Skin of body (tissue), 2 donors: Measurements from ENCODE around the genes RANBP3, ACSBG2 and TNFSF14.

GRCh38 chr19:5718364-5718988, 1.5 kb downstream of the LONP1 start:
- RAMPAGE, long total RNA: no peak

GRCh38 chr19:5802211-5802701, 2.6 kb upstream of the NRTN start:
- RAMPAGE, long total RNA: no peak

- RAMPAGE, long total RNA: no peak
Measured at GRCh38 chr19:5827514-5828461, 11.7 kb downstream of the FUT6 start.

GRCh38 chr19:5966056-5966775, 11.7 kb downstream of the RANBP3 start:
- RAMPAGE, long total RNA: no peak

- RAMPAGE, long total RNA: no peak
Measured at GRCh38 chr19:5977039-5977485, 878 bp downstream of the RANBP3 start.

DNA sequence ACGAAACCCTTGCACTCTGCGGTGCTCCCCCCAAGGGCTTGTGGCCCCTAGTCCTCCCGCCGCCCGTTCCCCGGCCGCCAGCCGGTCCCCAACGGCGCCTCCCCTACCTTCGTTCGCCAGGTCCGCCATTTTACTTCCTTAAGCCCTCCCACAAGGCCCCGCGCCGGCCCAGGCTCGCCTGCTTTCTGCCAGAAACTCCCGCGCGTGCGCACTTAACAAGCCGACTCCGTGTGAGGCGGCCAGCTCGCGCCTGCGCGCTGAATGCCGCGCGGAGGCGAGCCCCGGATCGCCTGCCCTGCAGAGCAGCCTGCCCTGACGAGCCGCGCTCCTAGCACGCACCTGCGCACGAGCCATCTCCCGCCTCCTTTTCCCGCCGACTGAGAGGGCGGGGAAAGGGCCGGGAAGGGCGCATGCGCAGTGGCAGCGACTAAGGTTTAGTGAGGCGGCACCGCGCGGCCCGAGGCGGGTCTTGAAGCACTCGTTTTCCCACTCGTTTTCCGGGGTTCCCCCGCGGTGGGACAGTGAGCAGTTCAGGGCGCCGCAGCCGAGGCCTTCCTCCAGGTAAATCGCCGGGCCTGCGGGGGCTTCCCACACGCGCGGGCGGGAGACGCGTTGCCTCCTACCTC, at the start of gene RANBP3:
TSS of gene RANBP3 (minus strand) at position 187 of the 626 bp plus-strand sequence.
- RAMPAGE, long total RNA: no peak

DNA sequence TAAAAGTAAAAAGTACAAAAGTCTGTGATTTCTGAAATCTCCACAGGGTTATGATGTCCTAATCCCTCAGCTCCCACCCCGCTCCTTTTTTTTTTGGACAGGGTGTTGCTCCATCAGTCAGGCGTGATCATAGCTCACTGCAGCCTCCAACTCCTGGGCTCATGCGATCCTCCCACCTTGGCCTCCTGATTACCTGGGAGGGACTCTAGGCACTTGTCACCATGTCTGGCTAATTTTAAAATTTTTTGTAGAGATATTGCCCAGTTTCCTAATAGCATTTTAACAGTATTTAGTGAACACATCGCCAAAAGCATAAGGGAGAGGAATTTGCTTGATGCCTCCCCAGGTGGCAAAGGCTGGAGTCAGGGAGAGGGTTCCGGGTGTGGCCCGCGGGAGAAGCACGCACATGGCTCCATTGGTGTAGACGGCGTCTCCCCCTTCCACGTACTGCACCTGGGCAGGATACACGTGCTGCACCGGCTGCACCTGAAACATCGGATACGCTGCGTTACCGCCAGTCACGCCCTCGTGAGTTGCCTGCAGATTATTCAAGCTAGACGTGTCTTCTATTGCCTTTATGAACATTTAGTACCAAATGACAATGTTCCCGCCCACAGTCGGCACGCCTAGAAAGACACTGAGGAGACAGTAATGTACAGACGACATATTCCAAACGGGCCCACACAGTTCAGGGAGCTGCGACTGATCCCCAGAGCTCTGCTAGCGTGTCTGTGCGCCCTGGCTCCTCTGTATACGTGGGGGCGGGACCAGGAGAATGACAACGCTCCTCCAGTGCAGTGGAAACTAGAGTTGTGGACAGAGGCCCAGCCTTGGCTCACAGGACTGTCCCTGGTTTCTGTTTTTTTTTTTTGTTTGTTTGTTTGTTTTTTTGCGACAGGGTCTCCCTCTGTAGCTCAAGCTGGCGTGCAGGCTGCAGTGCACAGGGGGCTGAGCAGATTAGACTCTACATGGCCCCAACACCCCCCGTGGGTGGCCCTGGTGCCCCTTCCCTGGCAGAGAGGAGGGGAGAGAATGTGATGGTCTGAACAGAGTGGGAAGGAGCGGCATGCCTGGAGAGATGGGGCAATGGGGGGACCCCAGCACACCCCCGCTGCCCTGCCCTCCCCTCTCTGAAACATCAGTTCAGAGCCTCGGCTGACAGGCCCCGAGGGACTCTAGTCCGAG, 64.1 kb upstream of the RANBP3 start:
- RAMPAGE, long total RNA: no peak

GRCh38 chr19:6056159-6056721, 54.1 kb downstream of the RFX2 start:
- RAMPAGE, long total RNA: no peak

DNA sequence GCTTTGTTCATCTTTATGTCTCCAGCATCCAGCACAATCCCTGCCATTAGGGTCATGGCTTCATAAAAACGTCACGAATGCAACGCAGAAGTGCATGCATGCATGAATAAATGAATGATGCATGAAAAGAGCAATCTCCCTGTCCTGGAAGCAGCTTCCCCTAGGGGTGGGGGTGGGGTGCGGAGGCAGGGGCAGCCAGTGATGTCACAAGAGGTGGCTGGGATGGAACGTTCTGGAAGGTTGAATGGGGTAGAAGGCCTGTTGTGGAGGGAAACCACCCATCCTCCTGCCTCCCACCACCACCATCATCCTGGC, at the start of gene ACSBG2:
TSS of gene ACSBG2 (plus strand) at position 243 of the 315 bp plus-strand sequence.
- RAMPAGE, long total RNA: no peak

GRCh38 chr19:6161007-6161464, 25.6 kb downstream of the ACSBG2 start:
- RAMPAGE, long total RNA: no peak

DNA sequence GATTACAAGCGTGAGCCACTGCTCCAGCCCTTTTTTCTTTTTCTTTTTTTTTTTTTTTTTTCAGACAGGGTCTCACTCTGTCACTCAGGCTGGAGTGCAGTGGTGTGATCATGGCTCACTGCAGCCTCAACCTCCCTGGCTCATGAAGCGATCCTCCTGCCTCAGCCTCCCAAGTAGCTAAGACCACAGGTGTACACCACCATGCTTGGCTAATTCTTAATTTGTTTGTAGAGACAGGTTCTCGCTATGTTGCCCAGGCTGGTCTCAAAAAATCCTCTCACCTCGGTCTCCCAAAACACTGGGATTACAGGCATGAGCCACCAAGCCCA, 21.3 kb upstream of the MLLT1 start:
- RAMPAGE, long total RNA: no peak

- RAMPAGE, long total RNA: no peak
Measured at GRCh38 chr19:6373404-6373774, 795 bp downstream of the ALKBH7 start.

GRCh38 chr19:6392353-6392832, 571 bp downstream of the GTF2F1 start:
- RAMPAGE, long total RNA: no peak

DNA sequence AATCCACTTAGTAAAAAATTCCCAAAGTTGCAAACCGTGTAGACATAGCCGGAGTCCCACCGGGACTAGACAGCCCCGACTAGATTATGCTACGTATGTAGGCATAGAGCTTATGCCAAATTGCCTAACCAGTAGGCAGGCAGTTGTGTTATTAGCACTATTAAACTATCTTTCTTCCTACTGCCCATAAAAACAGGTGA, 9.7 kb upstream of the CD70 start:
- RAMPAGE, long total RNA: no peak

DNA sequence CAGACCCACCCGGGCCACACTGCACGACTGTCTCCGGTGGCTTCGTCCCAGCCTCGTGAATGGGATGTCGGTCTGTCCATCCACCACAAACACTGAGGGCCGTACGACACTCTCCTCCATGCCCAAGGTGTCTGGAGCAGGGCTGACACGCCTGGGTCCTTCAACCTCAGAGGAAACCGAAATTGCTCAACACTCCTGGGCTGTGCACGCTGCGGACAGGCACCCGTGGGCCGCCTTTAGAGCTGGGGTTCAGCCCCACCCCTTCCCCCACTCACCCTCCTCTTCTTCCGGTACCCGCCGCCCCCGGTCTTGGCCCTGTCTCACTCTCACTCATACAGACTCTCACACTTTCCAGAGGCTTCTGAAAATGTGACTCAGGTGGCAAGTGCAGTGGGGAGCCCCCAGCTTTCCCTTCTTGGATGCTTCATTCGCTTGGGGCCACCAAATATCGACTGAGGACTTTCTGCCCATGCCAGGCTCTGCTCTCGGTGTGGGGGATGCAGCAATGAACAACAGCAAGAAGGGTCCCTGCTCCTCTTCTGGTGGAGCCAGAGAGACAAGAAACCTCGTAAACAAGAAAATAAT, at the start of gene TNFSF14:
TSS of gene TNFSF14 (minus strand) at position 211 of the 585 bp plus-strand sequence.
- RAMPAGE, long total RNA: no peak

GRCh38 chr19:6677610-6678878, 8.1 kb upstream of the TNFSF14 start:
- RAMPAGE, long total RNA: no peak

- RAMPAGE, long total RNA: no peak
Measured at GRCh38 chr19:6679914-6680779, 10.2 kb upstream of the TNFSF14 start.

DNA sequence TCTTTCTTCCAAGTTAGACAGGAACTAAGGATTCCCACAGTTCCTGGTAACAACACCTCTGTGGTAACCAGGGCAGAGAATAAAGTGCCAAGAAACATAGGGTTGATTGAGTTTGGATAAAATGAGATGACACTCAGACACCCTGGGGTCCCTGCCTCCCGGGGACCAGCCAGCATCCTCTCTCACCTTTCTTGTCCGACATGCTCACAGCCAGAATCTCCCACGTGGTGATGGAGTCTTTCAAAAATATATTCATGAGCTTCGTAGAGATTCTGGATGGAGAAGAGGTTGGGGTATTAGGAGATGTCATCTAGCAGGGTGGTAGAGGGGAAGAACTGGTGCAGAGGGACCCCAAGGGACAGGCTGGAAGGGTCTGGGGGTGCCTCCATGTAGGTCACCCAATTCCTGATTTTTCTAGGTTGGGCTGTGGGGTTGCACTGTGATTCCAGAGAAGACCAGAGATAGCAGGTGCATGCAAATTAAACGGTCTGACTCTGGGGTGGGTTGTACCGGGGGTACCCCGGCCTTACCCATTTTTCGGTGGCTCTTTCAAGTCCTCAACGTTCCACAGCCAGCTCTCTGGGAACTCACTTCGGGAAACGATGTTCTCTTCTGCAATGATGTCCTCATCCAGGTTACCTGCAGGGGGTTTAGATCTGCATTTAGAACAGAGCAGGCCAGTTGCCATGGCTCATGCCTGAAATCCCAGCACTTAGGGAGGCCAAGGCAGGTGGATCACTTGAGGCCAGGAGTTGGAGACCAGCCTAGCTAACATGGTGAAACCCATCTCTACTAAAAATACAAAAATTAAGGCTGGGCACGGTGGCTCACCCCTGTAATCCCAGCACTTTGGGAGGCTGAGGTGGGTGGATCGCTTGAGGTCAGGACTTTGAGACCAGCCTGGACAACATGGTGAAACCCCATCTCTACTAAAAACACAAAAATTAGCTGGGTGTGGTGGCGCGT, 18.2 kb downstream of the C3 start:
- RAMPAGE, long total RNA: no peak

GRCh38 chr19:6706793-6707337, 13.6 kb downstream of the C3 start:
- RAMPAGE, long total RNA: no peak

DNA sequence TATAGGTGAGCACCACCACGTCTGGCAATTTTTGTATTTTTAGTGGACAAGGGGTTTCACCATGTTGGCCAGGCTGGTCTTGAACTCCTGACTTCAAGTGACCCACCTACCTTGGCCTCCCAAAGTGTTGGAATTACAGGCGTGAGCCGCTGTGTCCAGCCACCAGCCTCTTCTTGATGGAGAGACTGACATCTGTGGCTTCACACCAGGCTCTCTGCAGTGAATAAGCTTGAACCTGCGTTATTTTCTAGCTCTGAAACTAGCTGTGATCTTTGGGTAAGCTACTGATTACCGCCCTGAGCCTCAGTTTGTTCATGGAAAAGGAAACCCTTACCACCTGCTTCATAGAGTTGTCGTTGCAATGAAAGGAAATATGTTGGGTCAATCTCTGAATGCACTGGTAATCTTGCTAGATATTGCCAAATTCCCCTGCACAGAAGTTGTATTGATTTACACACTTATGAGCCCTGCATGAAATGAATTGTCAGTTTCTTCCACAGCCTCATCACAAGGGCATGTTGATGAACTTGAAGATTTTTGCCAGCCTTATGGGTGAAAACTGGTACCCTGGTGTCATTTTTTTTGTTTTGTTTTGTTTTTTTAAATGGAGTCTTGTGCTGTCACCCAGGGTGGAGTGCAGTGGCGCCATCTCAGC, 1.9 kb upstream of the C3 start:
- RAMPAGE, long total RNA: no peak